Mesothelial cell of epicardium (in vitro differentiated cells): Measurements from ENCODE around the genes CD300LD and USH1G.

- PRO-cap: no peak
Measured at GRCh38 chr17:74452171-74452905, 14.1 kb upstream of the CD300A start.

- PRO-cap: no peak
Measured at GRCh38 chr17:74592065-74592572, at the start of gene CD300LD. CD300LD (minus strand) TSS chr17:74592283.

- PRO-cap: no peak
Measured at GRCh38 chr17:74641892-74642257, 18.3 kb upstream of the CD300E start.

- PRO-cap: no peak
Measured at GRCh38 chr17:74677470-74677929, 35.2 kb downstream of the CD300LF start.

DNA sequence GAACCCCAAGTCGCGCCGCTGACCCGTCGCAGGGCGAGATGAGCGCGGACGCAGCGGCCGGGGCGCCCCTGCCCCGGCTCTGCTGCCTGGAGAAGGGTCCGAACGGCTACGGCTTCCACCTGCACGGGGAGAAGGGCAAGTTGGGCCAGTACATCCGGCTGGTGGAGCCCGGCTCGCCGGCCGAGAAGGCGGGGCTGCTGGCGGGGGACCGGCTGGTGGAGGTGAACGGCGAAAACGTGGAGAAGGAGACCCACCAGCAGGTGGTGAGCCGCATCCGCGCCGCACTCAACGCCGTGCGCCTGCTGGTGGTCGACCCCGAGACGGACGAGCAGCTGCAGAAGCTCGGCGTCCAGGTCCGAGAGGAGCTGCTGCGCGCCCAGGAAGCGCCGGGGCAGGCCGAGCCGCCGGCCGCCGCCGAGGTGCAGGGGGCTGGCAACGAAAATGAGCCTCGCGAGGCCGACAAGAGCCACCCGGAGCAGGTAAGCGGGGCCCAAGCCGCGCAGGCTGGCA lies 436 bp downstream of the NHERF1 start:
- PRO-cap: no peak

DNA sequence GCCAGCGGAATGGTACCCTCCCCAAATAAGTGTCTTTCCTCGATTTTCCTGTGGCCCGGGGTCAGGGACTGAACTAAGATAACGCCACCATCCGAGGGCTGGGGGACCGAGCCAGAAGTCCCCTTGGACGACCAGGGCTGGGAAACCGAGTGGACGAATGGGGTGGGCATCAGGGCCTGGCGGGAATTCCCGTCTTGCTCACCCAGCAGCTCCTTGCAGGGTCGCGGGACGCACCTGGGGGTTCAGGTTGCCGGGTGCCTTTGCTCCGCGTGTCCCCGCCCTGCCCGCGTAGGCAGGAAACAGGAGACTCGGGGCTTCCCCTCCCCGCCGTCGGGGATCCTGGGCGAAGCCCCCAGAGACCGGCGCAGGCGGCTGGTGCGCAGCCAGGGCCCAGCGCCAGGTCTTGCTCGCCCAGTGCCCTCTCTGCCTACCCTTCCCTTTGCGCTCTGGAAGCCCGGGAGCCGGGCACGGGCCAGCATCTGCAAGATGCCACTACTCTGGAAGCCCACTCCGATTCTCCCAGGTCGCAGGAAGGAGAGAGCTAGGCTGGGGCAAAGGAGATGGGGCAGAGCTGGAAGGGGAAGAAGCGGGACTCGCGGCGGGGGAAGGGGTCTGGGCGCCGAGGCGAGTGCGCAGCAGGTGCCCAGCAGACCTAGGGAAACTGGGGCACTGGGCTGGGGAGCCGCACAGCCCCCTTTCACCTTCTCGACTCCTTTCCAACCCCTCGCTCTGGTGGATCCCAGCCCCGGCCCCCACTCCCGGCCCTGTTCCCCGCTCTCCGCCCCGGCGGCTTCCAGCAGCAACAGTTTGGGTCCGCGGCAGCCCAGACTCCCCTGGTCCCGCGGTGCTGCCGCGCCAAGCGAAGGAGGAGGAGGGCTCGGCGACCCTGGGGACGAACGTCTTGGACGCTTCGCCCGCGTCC lies 823 bp upstream of the GRIN2C start:
- PRO-cap: no peak

GRCh38 chr17:74878012-74878562 lies 5.3 kb upstream of the FDXR start:
- PRO-cap: no peak

DNA sequence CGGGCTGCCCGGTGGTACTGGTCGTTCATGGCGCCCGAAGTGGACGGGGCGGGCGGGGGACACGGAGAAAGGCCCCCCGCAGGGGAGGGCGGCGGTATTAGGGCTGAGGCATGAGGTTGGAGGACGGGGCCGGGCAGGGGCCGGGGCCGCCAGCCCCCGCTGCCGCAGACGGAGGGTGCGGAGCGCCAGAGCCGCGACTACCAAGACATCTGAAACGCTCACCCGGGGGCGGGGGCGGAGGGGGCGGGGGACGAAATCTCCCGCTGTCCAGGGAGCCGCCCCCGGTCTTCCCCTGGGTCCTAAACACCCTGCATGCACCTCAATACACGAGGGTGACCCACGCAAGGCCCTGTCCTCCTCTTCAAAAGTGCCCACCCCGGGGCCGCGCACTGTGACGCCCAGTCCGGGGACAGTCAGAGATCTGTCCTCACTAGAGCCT lies at the start of gene USH1G:
USH1G (minus strand) TSS at position 211 of the 439 bp plus-strand sequence.
- PRO-cap: no peak

GRCh38 chr17:74970260-74970987 lies 2.1 kb downstream of the HID1 start:
- PRO-cap: no peak

GRCh38 chr17:75059762-75060178 lies 12.7 kb downstream of the KCTD2 start:
- PRO-cap: no peak

DNA sequence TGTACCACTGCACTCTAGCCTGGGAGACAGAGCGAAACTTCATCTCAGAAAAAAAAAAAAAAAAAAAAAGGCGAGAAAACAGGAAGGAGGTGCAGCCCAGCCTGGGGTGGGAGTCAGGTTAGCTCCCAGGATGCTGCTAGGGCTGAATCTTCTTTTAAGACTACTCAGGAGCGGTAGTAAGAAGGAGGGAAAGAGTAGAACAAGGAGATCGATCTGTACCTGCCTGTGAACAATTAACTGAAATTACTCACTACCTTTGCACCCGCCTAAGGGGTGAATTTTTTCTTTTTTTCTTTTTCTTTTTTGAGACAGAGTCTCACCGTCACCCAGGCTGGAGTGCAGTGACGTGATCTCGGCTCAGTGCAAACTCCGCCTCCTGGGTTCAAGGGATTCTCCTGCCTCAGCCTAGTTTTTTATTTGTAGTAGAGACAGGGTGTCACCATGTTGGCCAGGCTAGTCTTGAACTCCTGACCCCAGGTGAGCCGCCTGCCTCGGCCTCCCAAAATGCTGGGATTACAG lies 2.0 kb downstream of the SLC16A5 start:
- PRO-cap: no peak

DNA sequence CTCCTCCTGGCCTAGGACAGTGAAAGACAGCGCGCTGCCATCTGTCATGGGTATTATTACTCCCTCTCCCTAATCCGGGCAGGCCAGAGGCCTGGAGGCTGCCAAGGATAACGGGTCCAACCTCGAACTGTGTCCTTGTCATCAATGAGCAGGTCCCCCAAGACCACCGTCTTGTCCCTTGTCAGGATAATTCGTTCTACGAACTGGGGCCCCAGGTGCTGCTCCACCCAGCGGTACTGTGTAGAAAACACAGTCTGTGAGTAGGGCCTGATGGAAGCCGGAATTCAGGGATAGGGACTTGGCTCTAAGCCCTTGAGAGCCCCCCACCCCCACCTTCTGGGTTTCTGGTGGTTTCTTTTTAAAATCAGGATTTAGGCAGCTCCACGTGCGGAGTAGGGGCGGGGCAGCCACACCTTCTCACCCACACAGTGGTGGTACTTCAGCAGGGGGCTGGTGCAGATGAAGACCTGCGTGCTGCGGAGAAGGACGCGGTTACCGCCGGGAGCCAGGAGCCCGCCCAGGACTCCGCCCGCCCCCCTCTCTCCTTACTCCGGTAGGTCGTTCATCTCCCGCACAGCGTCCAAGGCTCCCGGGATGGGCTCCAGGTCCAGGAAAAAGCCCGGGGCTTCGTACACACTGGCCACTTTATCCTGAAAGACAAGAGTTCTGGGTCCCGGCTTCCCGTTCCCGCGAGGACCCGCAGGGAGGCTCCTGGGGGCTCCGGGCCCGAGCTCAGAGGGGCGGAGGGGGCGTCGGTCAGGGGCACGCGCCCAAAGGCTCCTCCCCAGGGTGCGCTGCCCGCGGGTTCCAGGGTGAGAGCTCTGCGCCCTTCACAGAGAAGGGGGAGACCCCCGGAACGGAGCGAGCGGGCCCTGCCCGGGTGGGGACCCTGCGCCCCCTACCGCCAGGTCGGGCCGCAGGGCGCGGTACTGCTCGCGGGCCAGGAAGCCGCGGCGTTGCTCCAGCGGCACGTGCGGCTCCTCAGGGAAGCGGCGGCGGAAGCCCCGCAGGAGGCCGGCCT lies 600 bp downstream of the NT5C start:
- PRO-cap: no peak

DNA sequence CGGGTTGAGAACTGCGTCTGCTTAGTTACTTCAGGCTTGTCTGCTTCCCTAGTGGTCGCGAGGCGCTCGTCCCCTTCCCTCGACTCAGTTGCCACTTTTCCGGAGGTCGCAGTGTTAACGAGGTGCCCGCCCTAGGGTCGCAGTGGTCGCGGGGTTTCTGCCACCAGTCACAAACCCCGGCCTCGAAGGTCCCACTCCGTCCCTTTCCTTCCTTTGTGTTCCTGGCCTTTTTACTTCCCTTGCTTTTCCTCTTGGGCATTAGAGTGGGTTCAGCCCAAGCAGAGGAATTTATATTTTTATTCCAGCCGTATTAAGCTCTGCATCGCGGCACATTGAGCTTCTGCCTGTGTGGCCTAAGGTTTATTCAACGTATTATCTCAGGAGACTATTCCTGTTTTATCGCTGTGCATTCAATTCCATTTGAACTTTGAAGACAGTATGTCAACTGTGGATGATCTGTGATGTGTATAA lies 385 bp downstream of the NUP85 start:
- PRO-cap: no peak

DNA sequence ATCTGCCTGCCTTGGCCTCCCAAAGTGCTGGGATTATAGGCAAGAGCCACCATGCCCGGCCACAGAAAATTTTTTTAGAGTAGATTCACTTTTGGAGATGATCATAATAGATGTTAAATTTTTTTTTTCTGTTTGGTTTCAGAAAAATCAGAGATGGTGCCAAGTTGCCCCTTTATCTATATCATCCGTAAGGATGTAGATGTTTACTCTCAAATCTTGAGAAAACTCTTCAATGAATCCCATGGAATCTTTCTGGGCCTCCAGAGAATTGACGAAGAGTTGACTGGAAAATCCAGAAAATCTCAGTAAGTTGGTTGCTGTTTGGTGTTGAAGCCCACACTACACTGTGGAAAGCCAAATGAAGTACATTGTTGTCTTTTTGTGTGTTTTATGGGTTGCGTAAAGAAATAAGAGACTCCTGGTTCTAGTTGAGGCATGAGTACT lies 4.2 kb downstream of the NUP85 start:
- PRO-cap: no peak

- PRO-cap: no peak
Measured at GRCh38 chr17:75228024-75228675, 22.7 kb downstream of the NUP85 start.

- PRO-cap: no peak
Measured at GRCh38 chr17:75238681-75239567, 22.5 kb downstream of the GGA3 start.

- PRO-cap: no peak
Measured at GRCh38 chr17:75239568-75240710, 21.5 kb downstream of the GGA3 start.

DNA sequence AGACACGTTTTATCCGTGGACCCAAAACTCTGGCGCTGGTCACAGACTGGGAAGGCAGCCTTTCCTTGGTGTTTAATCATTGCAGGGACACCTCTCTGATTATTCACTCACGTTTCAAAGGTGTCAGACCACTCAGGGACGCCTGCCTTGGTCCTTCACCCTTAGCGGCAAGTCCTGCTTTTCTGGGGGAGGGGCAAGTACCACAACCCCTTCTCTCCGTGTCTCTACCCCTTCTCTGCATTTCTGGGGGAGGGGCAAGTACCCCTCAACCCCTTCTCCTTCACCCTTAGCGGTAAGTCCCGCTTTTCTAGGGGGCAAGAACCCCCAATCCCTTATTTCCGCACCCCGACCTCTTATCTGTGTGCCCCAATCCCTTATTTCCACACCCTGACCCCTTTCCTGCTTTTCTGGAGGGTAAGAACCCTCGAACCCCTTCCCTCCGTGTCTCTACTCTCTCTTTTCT lies 8.0 kb downstream of the GGA3 start:
- PRO-cap: no peak

DNA sequence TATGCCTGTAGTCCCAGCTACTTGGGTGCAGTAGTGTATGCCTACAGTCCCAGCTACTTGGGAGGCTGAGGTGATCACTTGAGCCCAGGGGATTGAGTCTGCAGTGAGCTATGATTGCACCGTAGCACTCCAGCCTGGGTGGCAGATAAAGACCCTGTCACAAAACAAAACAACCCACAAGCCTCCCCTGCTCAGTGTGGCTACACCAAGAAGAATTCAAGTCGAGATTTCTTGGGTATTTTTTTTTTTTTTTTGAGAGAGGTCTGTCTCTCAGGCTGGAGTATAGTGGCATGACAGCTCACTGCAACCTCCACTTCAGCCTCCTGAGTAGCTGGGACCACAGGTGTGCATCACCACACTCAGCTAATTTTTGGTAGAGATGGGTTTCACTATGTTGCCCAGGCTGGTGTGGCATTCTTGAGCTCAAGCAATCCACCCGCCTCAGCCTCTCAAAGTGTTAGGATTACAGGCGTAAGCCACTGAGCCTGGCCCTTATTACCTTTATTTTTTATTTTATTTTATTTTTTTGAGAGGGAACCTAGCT lies 27.3 kb upstream of the SLC25A19 start:
- PRO-cap: no peak

GRCh38 chr17:75354414-75354981 lies 51.0 kb downstream of the GRB2 start:
- PRO-cap: no peak